HGPS cell (cell line): ENCODE measurements around a stretch of chr10.

- RRBS = 90% methylated on average over 4 of the region's 25 CpGs
Observed at GRCh38 chr10:3079455-3080270, 12.3 kb downstream of the PFKP start.

DNA sequence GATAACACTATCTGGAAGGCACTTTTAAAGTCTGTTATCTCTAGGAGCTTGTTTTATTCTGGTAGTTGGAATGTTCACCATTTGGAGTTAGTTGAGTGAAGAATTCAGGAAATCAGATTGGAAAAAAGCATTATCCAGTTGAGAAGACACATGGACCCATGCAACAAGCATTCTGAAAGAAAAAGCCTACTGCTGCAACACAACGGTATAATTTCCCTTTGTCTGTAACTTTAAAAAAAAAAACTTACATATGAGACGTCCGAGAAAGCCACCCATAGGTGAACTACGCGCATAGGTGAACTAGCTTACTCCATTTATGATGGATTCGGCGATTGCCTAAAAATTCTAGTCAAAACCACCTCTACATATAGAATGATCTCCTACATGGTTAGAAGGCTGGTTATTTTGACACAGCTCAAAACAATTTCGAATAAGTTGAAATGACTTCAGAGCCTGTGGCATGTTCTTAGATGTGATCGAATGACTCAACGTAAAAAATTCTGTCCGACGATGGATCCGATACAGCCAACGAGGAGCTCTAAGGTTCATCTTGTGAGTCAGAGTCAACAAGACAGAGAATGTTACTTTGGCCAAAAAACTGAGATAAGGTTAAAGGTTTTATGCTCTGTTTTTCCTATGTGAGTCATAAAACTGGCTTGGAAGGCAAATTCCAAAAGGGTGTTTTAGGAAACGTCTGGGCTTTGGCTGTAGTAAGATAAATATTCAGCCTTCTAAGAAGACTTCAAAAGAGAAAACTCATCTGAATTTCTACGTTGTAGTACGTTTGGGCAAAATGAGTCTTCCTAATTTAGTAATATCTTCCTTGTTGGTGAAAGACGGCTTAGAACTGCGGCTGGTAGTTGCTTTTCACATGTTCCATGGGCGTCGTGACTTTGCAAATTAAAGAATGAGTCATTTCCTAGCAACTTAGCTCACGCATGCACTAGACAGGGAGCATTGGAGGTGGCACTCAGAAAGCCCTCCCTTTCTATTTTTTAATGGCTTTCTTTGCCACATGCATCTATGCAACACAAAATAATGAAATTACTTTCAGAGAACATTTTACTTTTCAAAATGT, 28.0 kb downstream of the PFKP start:
- RRBS = no CpG with 5 or more reads among the region's 22 CpGs

DNA sequence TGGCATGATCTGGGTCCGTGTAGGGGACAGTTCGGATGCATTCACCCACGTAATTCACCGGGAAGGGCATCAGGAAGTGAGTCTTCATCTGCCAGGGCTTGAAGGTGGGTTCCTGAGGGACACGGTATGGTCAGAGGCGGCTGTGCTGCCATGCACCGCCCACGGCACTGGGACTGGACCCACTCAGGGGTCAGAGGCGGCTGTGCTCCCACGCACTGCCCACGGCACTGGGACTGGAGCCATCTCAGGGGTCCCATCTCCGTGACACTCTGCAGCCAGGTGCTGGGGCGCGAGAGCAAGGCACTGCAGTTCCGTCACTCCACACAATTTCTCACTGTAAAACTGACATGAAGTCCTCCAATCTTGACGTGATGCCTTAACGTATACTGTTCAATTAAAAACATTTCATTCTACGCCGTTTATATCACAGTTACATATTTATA, 29.2 kb downstream of the PITRM1 start:
- RRBS = no CpG with 5 or more reads among the region's 19 CpGs

DNA sequence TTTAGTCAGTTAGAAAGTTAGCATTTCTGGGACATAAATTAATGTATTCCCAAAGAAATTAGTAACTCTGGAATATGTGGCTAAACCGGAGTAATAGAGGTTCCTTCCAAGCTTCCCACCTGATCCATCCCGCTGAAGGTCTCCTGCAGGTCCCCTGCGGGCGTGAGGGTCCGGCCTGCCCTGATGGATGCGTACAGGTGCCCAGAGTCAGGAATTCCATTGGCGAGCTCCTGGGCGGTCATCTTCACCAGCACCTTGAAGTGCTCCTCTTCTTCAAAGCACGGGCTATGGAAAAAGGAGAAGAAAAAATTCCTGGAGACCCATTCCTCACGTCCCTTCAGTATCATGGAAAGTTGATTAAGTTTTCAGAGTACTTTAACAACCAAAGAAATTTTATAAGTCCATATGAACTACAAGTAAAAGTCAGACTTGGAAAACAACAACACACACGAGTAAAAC, 25.1 kb downstream of the PITRM1 start:
- RRBS = 95% methylated on average over 4 of the region's 11 CpGs

DNA sequence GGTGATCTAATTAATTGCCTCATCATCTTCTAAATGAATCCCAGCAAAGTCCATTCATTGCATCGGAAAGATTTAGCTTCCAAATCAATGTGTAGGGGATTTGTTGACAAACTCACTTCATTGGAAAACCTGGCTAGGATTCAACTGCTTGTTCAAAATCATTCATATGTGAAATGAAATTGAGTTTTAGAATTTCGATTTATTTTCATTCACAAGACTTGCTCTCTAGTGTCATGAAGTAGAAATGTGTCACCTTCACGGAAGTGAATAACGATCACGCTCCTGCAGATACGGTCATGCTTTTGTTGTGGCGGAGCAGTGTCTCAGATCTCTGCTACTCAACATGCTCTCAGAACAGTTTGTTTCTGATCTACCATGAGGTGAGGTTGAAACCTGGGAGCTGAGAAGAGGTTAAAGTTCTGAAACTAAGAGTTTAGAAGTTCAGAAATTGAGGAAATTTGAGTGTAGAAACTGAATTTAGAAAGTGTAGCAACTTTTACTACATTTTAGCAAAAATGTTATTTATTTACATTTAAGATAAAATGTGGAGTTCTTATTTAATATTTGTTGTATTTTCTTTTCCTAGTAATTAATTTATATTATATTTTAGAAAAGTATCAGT, 13.8 kb upstream of the PITRM1 start:
- RRBS = no CpG with 5 or more reads among the region's 7 CpGs

DNA sequence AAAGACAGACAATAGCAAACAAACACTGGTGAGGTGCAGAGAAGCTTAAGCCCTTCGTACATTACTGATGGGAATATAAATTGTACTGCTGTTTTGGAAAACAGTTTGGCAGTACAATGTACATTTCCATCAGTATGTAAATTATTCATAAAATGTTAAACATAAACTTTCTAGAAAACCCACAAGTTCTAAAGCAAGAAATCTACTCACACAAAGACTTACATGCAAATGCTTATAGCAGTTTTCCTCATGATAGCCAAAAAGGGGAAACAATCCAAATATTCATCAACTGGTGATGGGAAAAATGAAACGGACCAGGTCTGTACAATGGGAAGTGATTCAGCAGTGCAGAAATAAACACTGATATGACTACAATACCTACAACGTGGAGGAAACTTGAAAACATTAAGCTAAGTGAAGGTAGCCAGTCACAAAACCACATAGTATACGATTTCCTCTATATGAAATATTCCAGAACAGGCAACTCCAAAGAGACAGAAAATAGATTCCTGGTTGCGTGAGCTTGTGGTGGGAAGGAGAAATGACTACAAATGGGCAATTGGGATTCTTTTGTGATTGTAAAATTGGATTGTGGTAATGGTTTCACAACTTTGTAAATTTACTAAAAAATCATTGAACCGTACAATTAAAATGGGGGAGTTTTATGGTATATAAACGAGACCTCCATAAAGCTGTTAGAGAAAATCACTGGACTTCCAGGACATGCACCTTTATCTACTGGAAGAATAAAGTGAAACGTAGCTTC, 263.1 kb upstream of the PITRM1 start:
- RRBS = no CpG with 5 or more reads among the region's 8 CpGs

- RRBS = no CpG with 5 or more reads among the region's 29 CpGs
Observed at GRCh38 chr10:3556079-3556580, 228.9 kb downstream of the KLF6 start.

GRCh38 chr10:3636396-3637315, 148.4 kb downstream of the KLF6 start:
- RRBS = no CpG with 5 or more reads among the region's 25 CpGs

DNA sequence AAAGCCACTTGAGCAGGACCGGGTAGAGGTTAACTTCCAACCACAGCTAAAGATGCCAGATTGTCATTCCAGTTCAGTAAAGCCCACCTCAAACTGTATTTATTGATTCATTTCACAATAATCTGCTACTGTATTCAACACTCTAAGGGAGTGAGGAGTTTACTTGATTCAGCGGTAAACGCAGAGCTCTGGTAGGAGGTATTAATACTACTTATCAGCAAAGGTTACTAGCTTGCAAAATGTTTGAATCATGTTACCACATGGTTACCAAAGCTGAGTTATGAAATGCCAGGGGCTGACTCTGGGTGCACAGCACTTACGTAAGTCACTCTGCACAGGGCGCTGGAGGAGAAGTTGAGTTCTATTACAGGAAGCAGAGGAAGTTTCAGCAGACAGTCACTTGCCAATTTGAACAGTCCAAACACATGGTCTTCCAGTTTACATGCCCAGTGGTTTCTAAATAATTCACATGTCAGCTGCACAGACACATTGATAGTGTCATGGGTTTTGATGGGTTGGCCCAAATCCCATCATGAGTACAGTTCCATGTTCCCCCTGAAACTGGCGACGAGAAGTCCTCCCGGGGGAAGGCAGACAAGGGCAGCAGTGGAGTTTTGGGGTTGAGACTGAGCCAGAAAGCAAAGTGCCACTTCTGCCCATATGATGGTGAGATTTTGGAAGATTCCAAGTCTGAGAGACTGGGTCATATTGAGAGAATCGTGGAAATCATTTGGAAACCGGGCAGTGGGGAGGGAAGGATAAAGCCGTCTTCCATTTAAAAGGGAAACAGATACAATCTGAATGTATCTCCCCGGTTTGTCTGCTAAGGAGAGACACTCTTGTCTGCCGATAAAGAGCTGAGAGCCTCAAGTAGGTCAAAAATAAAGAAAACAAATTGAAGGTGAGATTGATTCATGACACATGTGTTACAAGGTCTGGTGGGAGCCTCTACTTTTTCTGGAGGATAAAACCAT, 64.3 kb downstream of the KLF6 start:
- RRBS = 82% methylated on average over 3 of the region's 13 CpGs

DNA sequence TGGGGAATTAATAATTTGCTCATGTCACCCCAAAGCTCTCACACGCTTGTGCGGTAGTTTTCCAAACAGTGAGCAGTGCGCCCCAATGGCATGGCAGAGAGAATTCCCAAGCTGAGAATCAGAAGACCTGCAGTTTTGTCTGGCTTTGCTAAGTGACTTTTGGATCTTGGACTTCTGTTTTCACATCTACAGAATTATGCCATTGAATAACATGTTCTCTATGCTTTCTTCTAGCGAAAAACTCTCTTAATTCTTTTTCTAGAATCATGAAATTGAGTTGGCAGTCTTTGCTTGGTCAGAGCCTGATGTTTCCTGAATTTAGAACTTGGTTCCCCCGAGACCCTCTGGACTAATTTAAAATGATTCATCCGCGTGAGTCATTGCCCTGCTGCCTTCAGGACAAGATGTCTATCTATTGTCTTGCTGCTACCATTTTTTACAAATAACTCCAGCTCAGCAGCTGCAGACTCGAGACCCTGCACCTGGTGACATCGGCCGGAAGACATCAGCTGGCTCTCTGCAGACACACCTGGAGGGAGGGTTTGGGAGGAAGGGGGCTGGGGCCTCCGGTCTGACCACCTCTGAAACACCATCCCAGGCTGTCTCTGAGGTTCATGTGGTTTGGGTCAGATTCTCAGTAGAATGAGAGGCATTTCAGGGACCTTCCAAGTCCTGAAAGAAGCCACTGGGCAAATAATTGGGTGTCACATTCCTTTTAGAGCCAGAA, 20.8 kb upstream of the KLF6 start:
- RRBS = 11% methylated on average over 2 of the region's 11 CpGs

- RRBS = no CpG with 5 or more reads among the region's 16 CpGs
Observed at GRCh38 chr10:3828346-3829411, 43.7 kb upstream of the KLF6 start.

- RRBS = no CpG with 5 or more reads among the region's 7 CpGs
Observed at GRCh38 chr10:3874775-3875381, 89.9 kb upstream of the KLF6 start.

DNA sequence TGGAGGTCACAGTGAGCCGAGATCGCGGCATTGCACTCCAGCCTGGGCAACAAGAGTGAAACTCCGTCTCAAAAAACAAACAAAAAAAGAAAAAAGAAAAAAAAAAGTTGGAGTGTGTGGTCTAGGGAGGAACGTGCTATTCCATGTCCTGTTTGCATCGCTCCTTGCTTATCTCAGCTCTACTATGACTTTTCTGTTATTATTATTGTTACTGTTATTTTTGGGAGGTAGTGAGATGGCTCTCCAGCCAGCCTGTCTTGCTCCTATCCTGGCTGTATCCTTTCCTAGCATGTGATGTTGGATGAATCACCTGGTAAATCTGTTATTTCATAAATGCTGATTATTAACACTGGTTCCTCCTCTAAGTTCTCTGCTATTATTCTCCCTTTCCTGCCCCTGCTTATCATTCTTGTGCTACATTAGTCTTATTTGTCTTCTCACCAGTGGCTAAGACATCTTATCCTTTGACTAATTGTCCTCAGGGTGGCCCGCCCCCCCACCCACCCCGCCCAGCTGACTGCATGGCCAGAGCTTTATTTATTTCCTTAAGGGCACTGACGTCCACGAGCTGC, 109.9 kb upstream of the KLF6 start:
- RRBS = no CpG with 5 or more reads among the region's 10 CpGs

GRCh38 chr10:3969970-3970356, 185.0 kb upstream of the KLF6 start:
- RRBS = no CpG with 5 or more reads among the region's 6 CpGs

DNA sequence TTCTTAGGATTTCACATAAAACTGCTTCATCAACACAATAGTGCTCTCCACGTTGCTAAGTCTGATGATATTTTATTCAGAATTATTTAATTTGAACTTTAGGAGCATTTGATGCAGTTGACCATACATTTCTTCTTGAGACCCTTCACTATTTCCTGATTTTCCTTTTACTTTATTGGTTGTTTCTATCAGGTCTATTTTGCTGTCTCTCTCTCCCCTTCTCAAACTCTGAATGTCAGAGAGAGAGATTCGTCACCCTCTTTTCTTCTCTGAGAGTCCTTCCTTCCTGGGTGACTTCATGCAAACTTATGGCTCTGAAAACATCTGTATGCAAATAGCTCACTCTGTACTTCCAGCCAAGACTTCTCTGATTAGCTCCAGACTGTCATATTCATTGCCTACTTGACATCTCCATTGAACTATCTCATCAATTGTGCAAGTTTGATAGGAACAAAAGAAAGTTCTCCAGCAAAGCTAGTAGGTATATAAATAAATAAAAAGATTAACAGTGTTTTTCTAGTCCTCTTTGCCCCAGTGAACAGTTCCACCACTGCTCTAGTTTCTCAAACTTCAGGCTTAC, 191.7 kb upstream of the KLF6 start:
- RRBS = no CpG with 5 or more reads among the region's 2 CpGs

GRCh38 chr10:4043829-4044304, 258.9 kb upstream of the KLF6 start:
- RRBS = no CpG with 5 or more reads among the region's 5 CpGs

GRCh38 chr10:4310199-4310452, 515.9 kb upstream of the AKR1E2 start:
- RRBS = no CpG with 5 or more reads among the region's 3 CpGs

DNA sequence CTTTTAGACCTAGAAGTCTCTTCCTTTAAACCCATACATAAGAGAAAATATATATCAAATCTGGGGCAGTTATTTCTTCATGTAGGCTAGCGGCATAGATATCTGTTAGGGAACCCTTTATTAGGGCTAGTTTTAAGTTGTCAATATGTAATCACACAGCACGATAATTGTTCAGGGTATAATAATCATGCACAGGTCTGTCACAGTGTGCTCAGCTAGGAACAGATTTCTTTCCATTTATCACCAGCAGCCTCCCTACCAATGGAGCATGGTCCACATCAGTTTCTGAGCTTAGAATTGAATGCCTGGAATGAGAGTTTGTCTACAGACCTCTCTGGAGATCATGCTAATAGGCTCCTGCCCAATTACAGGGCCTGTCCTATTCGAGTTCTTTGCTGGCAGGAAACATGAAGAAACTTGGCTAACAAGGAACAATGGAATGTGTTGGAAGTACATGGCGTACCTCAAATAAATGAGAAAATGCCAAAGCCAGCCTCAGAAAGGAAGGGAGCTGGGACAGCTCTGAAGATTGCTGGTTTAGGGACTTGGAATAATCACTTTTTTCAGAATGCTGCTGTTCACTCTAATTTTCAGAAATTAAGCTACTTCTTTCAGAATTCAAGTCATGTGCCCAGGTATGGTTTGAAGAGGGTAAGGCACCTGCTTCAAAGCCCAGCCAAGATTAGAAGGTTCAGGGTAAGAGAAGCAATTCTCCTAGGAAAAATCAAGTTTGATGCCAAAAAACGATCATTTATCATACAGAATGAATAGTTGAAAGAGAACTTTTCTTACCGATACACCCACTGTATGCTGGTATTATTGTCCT, 186.0 kb upstream of the AKR1E2 start:
- RRBS = no CpG with 5 or more reads among the region's 6 CpGs

- RRBS = no CpG with 5 or more reads among the region's 17 CpGs
Observed at GRCh38 chr10:4661498-4662385, 164.3 kb upstream of the AKR1E2 start.